Esophagus muscularis mucosa (tissue), 4 donors: ENCODE results near the gene A3GALT2.

GRCh38 chr1:31914470-31915700, 23.3 kb downstream of the PTP4A2 start:
- PRO-cap = no peak
- RAMPAGE, long total RNA, 4 experiments = no peak in any of the 4 experiments

- PRO-cap = no peak
- RAMPAGE, long total RNA, 4 experiments = start-site peak on the minus strand in 1 of 4 experiments, at chr1:31919172-31919224 at its widest, 30 reads per replicate
Observed at GRCh38 chr1:31918317-31919299, 19.6 kb downstream of the PTP4A2 start.

DNA sequence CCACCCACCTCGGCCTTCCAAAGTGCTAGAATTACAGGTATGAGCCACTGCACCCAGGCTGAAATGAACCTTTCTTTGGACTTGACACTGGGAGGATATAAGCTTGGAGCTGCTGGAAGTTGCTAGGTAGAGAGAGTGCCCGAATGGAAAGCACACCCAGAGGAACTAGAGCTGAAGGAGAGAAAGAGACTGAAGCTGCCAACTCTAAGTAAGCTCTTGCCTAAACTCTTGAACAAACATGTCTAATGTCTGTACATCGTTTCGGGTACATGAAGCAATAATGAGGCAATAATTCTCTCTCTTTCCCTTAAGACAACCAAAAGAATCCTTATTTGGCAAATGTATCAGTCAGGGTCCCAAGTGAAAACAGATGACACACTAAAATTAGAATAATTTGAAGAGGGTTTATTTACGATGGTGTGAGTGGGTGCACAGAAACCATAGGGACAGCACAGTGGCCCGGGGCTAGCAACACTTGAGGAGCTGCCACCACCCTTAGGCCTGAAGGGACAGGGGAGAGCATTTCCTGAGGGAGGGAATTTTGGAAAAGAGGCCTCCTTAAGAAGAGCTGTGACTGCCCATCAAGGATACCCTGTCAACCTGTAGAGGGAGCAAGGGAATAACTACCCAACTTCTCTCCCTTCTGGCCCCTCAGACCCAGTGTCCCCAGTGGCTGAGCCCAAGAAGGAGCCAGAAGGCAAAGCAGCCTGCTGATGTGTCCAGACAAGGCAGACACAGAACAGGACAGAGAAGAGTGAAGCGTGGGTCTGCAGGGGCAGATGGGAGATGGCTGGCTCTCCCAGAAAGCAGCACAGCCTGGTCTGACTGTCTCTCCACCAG, 36.1 kb upstream of the KHDRBS1 start:
- PRO-cap = no peak
- RAMPAGE, long total RNA, 4 experiments = no peak in any of the 4 experiments

DNA sequence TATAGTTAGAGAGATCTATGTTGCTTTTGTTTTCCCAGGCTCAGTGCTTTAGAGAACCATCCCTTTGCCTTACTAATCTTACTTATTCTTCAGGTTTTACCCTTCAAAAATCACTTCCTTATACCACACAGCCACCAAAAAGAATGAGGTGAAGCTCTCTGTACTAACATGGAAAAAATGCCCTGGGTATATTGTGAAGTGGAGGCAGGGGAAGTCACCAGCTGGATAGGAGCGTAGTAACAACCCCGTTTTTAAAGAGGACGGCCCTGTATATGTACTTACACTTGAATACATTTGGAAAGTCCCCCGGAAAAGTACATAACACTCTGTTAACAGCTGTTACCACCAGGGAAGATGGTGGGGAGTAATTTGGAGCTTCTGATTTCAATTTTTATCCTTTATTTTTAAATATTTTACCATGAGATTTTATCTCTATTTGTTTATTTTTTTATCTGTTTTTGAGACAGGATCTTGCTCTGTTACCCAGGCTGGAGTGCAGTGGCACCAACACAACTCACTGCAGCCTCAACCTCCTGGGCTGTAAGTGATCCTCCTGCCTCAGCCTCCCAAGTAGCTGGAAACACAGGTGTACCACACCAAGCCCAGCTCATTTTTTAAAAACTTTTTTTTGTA, 28.2 kb upstream of the KHDRBS1 start:
- PRO-cap = no peak
- RAMPAGE, long total RNA, 4 experiments = no peak in any of the 4 experiments

DNA sequence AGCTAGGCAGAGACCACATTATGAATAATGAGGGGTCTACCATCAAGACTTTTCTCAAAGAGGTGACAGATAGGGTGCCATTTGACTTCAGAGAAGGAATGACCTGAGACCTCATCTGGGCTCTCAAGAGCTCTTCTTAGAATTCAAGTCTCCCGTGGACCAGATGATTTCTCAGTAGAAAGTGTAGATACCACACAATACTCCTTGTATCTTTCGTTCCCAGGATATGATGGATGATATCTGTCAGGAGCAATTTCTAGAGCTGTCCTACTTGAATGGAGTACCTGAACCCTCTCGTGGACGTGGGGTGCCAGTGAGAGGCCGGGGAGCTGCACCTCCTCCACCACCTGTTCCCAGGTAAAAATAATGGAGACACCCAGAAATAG, 23.0 kb downstream of the KHDRBS1 start:
- PRO-cap = no peak
- RAMPAGE, long total RNA, 4 experiments = no peak in any of the 4 experiments

- PRO-cap = no peak
- RAMPAGE, long total RNA, 4 experiments = no peak in any of the 4 experiments
Observed at GRCh38 chr1:32043944-32044888, 28.5 kb upstream of the TMEM39B start.

- PRO-cap = no peak
- RAMPAGE, long total RNA, 4 experiments = no peak in any of the 4 experiments
Observed at GRCh38 chr1:32170606-32171771, 8.5 kb upstream of the TXLNA start.

DNA sequence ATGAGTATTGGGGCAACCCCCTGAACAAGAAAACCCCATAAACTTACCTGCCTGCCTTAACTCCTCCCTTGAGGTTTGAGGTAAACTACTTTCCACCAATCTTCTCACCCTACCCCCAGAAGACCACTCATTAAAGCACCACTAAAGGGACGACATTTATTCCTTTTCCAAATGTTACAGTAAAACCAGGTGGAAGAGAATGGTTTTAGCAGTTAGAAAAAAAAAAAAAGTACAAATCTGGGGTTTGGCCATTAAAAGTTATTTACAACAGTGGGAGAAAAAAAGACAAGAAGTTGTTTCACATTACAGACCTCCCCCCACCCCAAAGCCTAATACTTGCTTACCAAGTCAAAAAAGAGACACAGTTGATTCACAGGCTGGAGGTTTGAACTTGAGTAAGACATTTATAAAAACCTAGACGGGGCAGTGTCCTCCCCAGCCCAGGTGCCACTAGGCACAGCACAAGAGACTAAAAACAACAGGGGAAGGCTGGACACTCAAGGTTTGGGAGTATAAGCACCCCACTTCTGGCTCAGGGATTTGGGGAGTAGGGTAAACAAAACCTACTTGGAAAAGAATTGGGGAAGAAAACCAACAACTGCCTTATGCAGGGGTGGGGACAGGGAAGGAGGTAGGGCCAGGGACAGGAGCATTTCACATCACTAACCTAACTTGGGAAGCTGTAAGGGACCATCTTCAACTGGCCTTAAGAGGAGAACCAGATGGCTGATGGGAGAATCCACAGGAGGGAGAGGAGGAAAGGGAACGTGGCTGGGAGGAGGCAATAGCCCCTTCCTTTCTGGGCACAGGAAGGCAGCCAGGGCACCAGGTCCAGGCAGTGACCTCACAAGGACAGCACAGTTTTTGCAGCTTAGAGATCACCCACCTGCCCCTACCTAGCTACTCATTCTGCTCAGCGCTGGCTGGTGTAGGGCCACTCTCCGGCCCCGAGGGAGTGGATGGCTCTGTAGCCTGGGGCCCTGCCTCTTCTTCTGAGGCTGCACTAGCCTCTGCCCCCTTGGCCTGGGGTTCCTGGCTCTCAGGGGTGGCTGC, 2.0 kb downstream of the MARCKSL1 start:
- PRO-cap = no peak
- RAMPAGE, long total RNA, 4 experiments = no peak in any of the 4 experiments

GRCh38 chr1:32447891-32448388, 16.9 kb upstream of the ZBTB8B start:
- PRO-cap = no peak
- RAMPAGE, long total RNA, 4 experiments = no peak in any of the 4 experiments

GRCh38 chr1:32681350-32682132, 21.0 kb downstream of the SYNC start:
- PRO-cap = unidirectional peak, minus-strand start at chr1:32681680
- RAMPAGE, long total RNA, 4 experiments = no peak in any of the 4 experiments

- PRO-cap = no peak
- RAMPAGE, long total RNA, 4 experiments = no peak in any of the 4 experiments
Observed at GRCh38 chr1:32694823-32695505, 7.6 kb downstream of the SYNC start.

- PRO-cap = no peak
- RAMPAGE, long total RNA, 4 experiments = no peak in any of the 4 experiments
Observed at GRCh38 chr1:32702310-32702542, 344 bp downstream of the SYNC start.

GRCh38 chr1:32775159-32776348, 33.9 kb downstream of the KIAA1522 start:
- PRO-cap = no peak
- RAMPAGE, long total RNA, 4 experiments = no peak in any of the 4 experiments

DNA sequence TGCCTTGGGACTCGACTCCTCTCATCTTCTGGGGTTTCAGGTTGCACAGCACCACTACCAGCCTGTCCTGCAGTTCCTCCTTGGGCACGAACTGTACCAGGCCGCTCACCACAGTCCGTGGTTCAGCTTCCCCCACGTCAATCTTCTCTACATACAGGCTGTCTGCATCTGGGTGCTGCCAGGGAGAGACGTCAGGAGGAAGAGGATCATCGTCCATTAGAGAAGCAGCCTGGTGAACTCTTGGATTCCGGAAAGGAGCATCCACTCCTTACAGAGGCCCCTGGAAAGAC, 37.1 kb downstream of the YARS1 start:
- PRO-cap = no peak
- RAMPAGE, long total RNA, 4 experiments = no peak in any of the 4 experiments

- PRO-cap = no peak
- RAMPAGE, long total RNA, 4 experiments = no peak in any of the 4 experiments
Observed at GRCh38 chr1:32881894-32882772, 4.2 kb upstream of the HPCA start.

DNA sequence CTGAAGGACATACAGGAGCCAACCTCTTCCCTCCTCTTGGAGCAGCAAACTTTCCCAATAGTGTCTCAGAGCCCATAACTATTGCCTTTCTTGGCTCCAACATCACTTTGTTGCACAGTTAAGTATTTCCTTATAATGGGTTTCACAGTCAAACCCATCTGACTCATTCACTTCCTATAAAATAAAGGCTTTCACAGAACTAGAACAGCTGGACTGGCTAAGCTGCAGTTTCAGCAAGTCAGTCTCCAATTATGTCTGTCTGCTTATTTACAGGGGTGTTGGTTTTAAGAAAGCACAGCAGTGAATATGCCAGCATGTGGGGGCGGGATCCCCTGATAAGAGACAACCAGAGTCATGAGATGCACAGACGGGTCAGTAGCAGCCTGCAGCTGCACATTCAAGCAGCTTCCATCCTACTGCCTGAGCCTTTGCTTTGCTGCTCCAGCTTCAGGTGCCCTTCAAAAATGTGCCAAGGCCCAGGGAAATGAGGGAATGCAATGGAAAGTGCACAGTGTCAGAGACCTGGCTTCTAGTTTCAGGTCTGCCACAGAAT, 24.9 kb downstream of the RNF19B start:
- PRO-cap = unidirectional peak, plus-strand start at position 366 of the sequence
- RAMPAGE, long total RNA, 4 experiments = no peak in any of the 4 experiments

DNA sequence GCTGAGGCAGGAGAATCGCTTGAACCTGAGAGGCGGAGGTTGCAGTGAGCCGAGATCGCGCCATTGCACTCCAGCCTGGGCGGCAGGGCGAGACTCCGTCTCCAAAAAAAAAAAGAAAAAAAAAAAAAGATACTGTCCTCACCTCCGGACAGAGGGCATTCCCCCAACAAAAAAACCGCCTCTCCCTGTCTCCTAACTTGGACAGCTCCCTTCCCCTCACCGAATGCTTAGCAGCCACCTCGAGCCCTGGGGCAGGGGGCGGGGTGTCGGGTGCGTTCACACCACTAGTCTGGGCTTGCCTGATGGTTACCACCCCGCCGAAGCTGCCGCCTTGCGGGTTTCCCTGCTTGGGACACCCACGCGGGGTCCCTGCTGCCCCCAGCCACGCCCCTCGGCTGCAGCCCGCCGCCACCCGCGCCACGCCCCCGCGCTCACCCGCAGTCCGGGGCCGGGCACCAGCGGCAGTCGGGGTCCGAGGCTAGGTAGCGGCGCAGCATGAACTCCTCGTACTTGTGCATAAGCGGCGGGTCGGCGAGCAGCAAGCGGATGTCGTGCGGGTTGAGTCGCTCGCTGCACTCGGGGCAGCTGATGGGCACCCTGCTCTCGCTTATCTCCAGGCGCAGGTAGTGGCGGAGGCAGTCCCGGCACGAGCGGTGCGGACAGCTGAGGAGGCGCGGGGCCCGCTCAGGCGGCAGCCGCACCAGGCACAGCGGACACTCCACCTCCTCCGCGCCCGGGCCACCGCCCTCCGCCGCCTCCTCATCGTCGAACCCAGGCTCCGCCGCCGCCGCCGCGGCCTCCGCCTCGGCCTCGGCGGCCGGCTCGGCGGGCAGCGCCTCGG, 773 bp downstream of the RNF19B start:
- PRO-cap = unidirectional peak, plus-strand start at position 468 of the sequence; unidirectional peak, plus-strand start at position 638 of the sequence
- RAMPAGE, long total RNA, 4 experiments = no peak in any of the 4 experiments

DNA sequence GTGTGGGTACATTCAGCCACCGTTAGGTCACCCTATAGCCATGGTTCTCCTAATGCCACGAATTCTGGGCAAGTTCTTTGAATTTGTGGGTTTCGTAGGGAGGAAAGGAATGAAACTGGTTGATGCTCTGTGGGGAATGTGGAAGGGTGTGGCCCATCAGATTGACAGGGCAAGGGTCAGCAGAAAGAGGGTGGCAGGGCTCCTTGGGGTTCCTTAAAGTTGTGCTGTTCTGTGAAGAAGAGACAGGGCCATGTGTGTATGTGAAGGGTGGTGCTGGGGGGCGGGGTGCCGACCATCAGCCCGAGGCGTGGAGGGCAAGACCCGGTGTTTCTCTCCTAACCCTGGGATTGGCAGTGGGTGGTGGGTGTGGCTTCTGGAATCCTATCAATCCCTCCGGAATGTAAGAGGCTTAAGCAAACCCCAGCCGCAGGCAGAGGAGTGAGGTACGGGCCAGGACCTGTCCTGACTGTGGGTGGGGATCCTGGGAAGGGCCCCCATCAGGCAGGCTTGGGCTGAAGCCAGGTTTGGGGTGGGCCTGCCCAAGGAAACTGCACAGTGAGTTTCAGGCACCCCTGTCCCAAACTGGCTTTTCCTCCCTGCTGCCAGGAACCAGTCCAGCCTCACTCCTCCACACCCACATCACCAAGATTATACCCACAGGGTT, 35.3 kb upstream of the ZNF362 start:
- PRO-cap = no peak
- RAMPAGE, long total RNA, 4 experiments = no peak in any of the 4 experiments

GRCh38 chr1:33256625-33257864, 753 bp downstream of the ZNF362 start:
- PRO-cap = bidirectional peak, plus-strand start at chr1:33257046, minus-strand start at chr1:33256911
- RAMPAGE, long total RNA, 4 experiments = no peak in any of the 4 experiments

DNA sequence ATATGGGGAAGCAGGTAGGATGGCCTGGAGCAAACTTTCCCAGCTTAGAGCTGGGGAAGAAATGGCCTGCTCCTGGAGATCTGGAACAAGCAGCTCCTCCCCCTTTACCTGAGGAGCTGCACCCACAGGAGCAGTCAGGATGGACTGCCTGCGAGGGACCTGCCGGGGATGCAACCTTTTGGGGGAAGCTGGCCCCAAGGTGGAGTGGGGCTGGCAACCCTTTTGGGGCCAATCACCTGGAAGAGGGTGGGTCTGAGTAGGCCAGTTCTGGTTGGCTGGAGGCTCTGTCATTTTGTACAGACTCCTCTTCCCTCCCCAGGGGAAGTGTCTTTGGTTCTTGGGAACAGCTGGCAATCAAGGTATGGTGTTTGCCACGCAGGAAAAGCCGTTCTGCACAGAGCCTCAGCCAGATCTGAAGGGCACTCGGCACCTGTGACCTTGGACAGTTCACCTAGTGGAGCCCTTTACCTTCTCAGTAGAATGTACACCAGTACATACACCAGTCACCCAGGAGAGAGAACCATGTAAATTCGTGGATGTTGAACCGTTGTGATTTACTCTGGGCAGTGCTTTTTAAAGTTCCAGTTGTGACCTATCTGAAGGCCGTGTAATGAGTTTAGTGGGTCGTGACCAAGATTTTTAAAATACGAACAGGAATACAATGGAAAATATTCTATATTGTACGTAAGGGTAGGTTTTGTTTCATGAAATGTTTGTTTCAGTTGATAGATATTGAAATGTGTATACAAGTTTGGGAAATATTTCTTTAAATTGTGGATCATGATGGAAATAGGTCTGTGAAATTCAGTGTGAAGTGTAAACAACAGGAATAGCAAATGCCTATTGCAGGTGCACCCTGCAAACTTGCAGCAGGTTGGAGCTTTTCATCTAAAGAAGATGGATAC, at the start of gene A3GALT2:
Gene A3GALT2, minus strand, starts transcription at position 2 of the 905 bp plus-strand sequence.
- PRO-cap = unidirectional peak, minus-strand start at position 291 of the sequence; unidirectional peak, minus-strand start at position 387 of the sequence
- RAMPAGE, long total RNA, 4 experiments = no peak in any of the 4 experiments